Myometrial cell (primary cell): Measurements from ENCODE around the gene CARTPT.

GRCh38 chr5:67680222-67680475 lies 483.6 kb upstream of the CD180 start:
- RAMPAGE, long total RNA: no peak

DNA sequence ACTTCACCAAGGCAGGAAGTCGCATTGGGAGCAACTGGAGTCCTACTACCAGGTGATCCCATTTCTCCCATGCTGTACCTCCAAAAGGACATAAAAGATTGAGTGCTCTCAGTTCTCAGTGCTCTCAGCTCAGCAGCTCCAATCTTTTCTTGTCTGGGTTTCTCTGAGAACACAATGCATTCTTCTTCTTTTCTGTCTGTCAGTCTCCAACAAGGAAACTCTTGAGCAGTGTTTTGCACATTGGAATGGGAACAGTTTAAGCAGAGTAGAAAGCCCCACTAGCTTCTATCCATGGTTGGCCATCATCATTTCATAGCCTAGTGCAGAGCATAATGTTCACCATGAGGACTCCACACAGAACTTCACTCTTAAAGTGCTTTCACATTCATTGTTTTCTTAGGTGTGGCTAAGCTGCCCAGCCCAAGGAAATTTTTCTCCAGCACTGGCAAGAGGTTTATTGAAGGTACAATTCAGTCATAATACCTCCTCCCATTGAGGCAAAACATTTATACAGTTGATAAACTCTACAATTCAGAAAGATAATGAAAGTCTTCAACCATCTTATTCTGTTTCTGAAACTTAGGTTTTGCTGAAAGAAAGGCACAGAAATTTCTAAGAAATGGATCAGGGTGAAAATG lies 502.9 kb upstream of the CD180 start:
- RAMPAGE, long total RNA: no peak

- RAMPAGE, long total RNA: no peak
Measured at GRCh38 chr5:67773326-67773874, 442.2 kb upstream of the PIK3R1 start.

DNA sequence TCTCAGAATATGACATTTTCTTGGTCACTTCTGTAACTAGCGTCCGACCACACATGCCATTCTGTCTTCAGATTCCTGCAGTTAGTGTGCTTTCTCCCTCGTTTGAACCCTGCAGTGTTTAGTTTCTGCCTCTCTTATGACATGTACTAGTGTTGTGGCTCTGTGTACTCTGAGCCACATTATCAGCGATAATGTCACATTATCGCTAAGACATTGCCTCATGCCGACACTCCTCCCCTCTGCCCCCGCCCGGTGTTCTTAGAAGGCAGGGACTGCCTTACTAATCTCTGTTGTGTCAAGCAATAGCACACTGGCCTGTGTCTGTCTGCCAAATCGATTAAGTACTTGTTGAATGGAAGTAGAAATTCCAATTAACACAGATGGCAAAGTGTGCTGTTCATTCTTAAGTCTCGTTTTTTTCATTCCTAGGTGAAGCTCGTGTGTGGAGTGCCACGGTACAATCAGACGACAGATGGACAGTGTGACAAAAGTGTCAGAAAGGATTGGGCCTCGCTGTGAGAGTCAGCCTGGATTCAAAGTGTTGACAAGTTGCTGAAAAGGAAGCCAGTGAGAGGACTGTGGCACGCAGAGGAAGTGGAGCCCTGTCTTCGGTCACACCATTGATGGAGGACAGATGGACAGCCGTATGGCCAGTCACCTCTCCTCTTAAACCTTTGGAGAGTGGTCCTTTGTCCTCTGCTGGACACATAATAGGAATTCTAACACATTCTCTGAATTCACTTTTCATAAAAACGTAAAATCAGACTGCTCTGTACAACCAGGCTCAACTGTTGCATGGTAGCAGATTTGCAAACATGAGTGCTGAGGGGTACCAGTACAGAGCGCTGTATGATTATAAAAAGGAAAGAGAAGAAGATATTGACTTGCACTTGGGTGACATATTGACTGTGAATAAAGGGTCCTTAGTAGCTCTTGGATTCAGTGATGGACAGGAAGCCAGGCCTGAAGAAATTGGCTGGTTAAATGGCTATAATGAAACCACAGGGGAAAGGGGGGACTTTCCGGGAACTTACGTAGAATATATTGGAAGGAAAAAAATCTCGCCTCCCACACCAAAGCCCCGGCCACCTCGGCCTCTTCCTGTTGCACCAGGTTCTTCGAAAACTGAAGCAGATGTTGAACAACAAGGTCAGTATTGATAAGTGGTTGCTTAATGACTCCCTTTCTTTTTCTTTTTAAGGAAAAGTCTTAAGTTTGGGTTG lies 10.7 kb downstream of the PIK3R1 start:
- RAMPAGE, long total RNA: no peak

- RAMPAGE, long total RNA: no peak
Measured at GRCh38 chr5:68252986-68253843, 37.7 kb downstream of the PIK3R1 start.

DNA sequence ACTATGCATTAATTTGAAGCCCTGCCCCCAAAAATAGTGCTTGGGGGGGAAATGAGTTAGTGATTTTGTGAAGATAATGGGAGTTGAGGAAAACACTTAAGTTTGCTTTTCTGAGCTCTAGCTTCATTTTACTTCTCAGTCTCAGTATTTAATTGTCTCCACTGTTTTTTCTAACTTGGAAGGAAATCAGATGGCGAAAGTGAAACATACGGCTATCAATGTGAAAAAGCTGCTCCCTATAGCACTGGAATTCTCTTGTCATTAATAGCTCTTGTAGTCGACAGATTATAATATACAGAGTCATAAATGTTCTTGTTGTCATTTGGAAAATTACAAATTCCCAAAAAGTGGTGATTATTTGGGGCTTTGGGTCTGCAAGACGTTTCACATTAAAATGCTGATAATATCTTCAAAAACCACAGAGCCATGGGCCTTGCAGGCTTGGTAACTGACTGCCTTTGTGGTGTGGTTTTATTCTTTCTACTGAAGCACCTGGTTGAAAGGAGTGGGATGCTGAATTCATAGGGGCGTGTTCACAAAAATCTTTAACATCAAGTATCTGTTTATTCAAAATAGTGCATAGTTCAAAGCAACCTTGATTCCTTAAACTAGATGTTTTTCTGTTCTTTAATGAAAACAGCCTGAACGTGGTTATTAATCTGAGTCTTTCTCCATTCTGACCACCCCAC lies 40.1 kb downstream of the PIK3R1 start:
- RAMPAGE, long total RNA: no peak

DNA sequence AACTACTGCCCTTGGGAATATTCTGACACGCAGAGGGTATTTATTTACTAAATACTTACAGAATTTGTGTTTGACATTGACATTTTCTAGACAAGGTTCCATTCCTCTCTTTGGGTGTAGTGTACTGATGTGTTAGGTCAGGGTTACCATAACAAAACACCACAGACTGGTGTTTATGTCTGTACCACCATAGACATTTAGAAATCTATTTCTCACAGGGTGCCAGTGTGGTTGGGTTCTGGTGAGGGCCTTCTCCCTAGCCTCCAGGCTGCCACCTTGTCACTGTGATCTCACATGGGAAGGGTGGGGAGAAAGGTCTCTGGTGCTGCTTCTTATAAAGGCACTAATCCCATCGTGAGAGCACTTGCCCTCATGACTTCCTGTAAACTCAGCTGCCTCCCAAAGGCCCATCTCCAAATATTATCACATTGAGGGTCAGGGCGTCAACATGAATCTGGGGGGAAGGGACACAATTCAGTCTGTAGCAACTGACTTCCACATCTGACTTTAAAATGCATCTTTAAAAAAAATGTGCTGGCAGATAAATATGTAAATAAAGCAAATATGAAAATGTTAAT lies 49.8 kb downstream of the PIK3R1 start:
- RAMPAGE, long total RNA: no peak

DNA sequence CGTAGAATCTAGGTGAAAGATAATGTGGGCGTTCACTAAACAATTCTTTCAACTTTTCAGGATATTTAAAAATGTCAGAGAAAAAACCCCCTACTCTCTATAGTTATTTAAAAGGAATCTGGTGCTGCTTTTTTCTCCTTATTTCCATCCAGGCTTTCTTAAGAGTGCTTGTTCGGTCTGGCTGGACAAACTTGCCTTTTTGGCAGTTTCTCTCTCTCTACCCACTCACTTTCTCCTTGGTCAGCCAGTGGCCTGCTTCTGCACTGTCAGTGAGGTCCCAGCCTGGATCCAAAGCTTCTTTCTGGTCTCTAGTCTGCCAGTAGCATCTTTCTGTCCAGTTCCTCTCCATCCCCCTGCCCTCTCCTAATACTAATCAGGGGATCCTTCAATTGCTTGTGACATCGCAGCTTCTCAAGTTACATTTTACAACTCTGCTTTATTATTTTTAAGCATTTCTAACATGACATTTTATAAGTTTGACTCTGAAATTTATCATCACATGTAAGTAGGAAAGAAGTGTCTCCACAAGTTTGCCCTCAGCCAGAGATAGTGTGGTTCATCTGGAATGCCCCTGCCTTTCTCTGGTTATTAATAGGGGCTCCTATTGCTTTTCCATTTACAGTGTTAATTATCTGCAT lies 50.4 kb downstream of the PIK3R1 start:
- RAMPAGE, long total RNA: no peak

- RAMPAGE, long total RNA: no peak
Measured at GRCh38 chr5:68279645-68280775, 64.5 kb downstream of the PIK3R1 start.

DNA sequence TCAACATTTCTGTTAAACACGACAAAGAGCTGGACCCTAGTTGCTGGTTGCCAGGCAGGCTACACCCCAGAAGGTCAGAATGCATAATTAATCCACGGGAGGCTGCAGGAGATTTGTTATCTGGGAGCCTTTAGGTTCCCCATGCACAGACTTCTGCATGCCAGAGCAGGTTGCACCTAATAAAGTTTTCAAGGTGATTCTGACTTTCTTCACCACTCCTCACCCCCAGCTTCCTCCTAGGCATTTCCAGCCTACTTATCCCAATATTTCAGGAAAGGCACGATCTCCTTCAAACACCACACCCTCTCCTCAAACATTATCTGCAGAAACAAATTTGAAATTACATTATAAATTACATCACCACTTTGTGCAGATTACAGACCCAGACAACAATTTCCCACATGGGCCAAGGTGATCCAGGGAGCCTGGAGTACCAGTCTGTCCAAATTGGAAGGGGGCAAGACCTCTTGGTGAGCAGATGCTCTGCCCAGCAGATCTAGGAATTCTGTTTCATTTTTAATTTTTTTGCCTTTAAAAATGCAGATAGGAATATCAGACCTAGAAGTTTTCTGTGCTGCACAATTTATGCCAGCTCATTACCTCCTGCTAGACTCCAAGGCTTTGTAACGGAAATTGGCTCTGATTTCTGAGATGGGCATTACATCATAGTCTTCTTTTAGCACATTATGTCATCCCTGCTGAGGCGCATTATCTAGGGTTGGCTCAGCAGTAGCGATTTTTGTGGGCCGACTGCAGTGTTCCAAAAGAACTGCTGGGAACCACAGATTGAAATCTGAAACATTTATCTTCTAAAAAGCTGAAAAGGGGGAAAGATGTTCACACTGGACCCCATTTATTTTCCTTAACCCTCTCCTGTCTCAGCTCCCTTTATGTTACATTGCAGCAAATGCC lies 363.3 kb upstream of the SLC30A5 start:
- RAMPAGE, long total RNA: no peak

DNA sequence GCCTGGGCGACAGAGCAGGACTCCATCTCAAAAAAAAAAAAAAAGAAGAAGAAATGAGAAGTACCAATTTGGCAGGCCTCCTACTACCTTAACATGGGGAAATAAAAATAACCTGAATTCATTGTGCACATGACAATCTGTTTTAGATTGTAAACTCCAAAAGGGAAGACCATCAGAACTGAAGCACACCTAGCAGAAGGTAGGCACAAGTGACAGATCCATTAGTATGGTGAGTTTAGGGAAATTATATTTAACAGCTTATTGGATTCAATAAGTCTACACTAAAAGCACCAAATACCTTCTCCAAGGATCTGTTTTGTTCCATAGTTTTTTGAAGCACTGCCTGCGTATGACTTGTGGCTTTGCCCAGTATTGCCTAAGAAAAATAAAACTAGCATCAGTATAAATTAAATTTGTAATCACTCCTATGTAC lies 24.9 kb downstream of the CCDC125 start:
- RAMPAGE, long total RNA: no peak

- RAMPAGE, long total RNA: no peak
Measured at GRCh38 chr5:69443921-69444649, 29.2 kb downstream of the MARVELD2 start.

- RAMPAGE, long total RNA: no peak
Measured at GRCh38 chr5:69451976-69452694, 37.2 kb downstream of the MARVELD2 start.

DNA sequence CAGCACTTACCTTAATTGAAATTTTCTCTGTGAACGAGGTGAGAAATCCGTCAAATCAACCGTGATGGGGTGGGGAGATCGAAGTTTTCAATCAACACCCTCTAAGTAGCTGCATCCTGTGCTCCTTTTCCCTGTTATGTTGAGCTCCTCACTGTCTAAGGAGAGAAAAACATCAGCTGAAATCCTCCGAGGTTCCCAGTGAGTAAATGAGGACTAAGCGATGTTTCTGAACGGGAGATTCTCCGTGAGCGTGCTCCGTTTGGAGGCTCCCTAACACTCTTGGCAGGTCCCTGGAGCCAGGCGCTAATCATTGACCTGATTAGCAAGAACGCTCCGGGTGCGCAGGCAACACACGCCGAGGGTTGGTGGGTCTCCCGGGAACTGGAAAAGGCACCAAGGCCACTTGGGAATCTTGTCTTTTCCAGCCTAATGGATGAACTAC lies 9.8 kb upstream of the BDP1 start:
- RAMPAGE, long total RNA: no peak

DNA sequence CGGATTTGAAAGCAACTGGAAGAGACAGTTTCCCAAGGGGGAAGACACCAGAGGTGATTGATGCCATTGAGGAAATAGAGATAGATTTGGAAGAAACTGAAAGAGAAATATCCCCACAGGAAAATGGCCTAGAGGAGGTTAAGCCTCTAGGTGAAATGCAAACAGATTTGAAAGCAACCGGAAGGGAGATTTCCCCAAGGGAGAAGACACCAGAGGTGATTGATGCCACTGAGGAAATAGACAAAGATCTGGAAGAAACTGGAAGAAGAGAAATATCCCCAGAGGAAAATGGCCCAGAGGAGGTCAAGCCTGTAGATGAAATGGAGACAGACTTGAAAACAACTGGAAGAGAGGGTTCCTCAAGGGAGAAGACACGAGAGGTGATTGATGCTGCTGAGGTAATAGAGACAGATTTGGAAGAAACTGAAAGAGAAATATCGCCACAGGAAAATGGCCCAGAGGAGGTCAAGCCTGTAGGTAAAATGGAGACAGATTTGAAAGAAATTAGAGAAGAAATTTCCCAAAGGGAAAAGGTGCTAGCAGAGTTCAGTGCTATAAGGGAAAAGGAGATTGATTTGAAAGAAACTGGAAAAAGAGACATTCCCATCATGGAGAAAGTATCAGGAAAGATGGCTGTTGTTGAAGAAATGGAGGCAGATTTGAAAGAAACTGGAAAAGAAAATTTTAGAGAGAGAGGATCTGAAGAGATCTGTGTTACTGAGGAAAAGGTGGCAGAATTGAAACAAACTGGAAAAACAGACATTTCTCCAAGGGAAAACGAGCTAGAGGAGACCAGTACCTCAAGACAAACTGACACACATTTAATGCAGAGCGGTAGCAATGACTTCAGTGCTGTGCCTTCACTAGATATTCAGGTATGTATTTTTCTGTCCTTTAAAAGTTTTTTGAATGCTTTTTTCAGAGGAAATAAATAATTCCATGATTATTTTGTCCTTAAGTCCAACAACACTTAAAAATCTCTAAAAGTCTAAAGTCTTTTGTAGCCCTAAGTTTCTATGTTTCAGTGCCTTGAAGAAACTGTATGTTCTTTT lies 55.2 kb downstream of the BDP1 start:
- RAMPAGE, long total RNA: no peak

DNA sequence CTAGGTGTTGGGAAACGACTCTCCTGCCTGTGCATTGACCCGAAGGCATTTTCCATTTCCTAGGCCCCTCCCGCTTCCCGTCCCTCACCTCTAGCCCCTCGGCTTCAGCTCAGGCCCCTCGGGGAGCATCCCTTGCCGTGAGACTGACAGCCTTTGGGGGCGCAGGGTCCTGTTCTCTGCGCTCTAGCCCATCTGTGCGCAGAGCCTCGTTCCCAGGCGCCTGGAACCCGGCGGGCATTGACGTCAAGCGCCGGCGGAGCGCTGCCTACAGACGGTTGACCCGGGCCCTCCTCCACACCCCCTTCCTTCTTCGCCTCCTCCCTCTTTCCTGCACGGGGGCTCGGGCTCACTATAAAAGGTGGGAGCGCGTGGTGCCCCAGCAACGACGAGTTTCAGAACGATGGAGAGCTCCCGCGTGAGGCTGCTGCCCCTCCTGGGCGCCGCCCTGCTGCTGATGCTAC lies at the start of gene CARTPT:
TSS of gene CARTPT (plus strand) at position 382 of the 461 bp plus-strand sequence.
- RAMPAGE, long total RNA: no peak

DNA sequence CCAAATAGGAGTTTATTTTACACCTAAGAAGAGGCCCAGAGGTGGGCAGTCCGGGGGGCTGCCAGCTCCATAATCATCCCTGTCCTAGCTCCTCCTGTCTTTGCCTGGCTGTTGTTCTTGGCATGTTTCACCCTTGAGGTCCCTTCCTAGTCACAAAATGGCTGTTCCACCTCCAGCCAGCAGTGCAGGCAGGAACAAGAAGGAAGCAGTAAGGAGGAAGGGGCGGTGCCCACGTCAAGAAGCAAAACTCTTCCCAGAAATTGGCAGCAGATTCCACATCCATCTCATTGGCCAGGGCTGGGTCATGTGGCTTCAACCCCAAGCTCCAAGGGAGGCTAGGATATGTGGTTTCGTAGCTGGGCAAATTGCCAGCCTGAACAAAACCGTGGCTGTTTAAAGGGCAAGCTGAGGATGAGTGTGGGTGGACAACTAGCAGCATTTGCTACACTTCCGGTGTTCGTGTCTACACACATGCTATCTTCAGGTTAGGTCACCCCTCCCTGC lies 92.3 kb upstream of the MAP1B start:
- RAMPAGE, long total RNA: no peak

DNA sequence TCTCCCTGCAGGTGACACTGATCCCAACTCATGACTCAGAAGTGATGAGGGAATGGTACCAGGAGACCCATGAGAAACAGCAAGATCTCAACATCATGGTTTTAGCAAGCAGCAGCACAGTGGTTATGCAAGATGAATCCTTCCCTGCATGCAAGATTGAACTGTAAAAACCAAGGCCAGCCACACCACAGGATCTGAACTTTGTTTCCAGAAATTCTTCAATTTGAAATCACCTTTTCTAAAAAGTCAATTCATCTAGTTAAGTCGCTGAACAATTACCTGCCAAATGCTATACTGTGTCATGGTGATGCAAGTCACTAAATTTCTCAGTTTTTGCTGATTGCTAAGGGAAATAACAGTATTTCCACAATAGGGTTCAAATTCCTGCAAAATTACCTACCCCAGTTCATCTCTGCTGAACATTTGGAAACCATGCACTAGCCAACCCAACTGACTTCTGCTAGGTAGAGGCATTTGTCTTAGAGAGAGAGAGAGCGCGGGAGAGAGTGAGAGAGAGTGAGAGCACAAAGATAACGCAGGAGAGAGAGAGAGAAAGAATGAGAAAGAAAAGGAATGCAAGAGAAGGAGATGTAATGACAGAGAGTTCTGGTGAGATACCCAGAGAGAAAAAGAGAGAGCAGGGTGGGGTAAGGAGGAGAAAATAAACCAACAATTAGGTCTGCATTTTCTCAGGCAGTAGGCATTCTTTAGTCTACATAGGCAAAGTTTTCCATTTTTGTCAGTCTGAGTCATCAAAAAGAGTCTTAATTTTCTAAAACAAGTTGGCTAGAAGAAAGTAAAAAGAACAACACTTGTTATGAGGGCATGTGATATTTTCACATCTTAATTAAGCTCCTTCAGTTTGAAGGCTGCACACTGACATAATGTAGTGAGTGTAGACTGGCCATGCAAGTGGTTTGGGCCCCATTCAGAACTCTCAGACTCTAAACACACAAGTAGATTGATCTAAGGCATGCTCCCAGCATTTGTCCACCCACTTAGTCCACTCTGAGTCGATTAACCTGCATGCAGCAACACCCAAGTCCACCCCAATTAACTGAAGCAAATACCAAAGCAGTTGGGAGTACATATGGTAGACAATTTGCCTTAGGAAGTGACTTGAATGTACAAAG lies 98.2 kb downstream of the MAP1B start:
- RAMPAGE, long total RNA: no peak

- RAMPAGE, long total RNA: no peak
Measured at GRCh38 chr5:72305075-72305506, 14.9 kb downstream of the MRPS27 start.

DNA sequence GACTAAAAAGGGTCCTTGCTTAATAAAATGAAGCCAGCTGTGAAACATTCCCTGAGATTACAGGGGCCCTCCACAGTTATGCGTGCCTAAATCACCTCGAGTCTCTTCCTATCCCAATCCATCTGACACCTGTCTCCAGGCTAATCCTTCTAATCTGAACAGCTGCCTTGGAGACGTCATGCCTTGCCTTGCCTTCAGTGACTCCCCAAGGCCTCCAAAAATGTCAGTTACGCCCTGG lies 57.7 kb downstream of the PTCD2 start:
- RAMPAGE, long total RNA: no peak